GM12891 (cell line): ENCODE data around the gene MEST.

GRCh38 chr7:130491588-130492825 is at the start of gene MEST:
MEST (plus strand) TSS chr7:130492085.
- RRBS = 30% methylated on average over 24 of the region's 94 CpGs

DNA sequence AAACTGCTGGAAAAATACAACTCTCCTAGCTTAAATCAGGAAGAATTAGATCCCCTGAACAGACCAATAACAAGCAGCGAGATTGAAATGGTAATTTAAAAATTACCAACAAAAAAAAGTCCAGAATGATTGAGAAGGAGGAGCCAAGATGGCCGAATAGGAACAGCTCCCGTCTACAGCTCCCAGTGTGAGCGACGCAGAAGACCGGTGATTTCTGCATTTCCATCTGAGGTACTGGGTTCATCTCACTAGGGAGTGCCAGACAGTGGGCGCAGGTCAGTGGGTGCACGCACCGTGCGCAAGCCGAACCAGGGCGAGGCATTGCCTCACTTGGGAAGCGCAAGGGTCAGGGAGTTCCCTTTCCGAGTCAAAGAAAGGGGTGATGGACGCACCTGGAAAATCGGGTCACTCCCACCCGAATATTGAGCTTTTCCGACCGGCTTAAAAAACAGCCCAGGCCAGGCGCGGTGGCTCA is 85.2 kb downstream of the MEST start:
- RRBS = no CpG with 5 or more reads among the region's 21 CpGs

DNA sequence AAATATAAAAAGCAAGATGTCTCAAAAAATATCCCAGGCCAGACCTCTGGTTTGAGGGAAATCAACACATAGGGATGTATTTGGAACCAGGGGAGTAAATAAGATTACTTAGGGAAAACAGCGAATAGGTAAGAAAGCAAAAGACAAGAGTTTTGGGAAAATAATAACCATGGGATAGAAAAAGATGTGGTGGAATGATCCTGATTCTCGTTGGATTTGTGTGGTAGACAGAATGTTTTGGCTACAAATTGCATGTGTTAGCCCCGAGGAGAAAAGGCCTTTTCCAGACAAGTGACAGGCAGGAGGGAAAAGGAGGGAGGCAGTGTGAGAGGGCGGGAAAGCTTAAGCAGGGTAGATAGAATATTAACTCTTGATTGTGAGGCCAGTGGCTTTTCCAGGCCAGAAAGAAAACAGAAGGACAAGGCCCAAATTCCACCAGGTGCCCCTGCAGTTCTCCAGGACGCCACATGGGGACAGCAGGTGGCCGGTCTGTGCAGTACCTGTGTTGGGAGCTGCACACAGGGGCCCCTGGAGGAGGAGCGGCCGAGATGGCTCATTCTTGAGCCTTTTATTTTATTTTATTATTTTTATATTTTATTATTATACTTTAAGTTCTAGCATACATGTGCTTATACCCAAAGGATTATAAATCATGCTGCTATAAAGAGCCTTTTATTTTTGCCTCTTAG is 141.2 kb upstream of the KLF14 start:
- RRBS = no CpG with 5 or more reads among the region's 8 CpGs

DNA sequence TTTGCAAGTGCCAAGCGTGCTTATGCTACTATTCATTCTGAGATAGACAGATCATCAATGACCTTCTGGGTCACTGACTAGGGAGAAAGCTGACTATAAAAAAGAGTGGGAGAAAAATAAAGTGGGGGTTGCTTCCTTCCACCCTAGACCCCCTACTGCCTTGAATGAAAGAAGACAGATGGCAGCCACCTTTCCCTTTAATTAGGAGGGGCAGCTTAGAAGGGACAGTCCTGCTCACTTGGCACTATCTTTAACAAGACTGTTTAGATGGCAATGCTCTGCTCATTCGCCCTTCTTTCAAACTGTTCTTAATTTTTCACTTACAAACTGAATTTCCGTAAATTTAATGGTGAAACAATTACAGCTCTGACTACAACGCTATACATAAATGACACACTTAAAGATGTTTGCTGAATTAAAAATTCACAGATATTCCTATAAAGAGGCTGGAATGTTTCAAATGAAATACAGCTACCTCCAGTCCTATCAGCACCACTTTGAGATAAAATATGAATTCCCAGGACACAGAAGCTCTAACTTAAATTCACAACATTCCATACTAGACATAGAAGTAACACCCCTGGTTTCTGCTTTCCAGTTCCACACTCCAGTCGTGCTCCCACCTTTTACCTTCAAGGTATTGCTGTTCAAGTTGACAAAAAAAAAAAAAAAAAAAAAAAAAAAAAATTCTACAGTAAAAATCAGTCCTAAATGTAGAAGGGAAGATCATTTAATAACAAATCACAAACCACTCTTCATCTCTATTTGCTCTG is 206.0 kb upstream of the KLF14 start:
- RRBS = no CpG with 5 or more reads among the region's 5 CpGs

DNA sequence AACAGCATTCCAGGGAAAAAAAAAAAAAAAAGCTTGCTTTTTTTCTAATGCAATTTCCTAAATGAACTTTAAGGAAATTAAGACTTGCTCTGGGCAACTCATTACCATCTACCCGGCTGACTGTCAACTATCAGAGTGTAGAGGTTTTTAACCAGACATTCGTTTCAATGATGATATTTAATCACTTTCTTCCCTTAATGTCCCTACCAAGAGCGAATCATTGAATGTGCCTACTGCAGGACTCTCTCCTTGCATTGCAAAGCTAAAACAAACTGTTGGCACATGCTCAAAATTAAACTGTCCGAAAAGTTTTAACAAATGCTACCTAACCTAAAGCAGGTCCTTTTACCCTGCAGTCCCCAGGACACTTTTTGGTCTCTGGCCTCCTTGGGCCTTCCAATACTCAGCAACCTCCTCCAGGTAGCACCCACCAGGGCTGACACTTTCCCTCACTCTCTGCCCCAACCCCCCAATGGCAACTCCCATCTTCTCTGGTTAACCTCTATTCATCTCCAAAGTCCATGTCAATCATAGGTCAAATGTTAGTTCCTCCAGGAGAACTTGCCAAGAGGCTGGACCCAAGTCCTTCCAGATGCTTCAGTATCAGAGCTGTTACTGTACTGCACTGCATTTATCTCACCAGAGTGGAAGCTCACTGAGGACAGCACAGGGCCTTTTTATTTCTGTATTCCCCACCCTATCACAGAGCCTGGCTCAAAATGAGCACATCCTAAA is 294.8 kb upstream of the KLF14 start:
- RRBS = no CpG with 5 or more reads among the region's 4 CpGs

GRCh38 chr7:131042151-131043119 is 285.2 kb upstream of the MKLN1 start:
- RRBS = no CpG with 5 or more reads among the region's 8 CpGs

DNA sequence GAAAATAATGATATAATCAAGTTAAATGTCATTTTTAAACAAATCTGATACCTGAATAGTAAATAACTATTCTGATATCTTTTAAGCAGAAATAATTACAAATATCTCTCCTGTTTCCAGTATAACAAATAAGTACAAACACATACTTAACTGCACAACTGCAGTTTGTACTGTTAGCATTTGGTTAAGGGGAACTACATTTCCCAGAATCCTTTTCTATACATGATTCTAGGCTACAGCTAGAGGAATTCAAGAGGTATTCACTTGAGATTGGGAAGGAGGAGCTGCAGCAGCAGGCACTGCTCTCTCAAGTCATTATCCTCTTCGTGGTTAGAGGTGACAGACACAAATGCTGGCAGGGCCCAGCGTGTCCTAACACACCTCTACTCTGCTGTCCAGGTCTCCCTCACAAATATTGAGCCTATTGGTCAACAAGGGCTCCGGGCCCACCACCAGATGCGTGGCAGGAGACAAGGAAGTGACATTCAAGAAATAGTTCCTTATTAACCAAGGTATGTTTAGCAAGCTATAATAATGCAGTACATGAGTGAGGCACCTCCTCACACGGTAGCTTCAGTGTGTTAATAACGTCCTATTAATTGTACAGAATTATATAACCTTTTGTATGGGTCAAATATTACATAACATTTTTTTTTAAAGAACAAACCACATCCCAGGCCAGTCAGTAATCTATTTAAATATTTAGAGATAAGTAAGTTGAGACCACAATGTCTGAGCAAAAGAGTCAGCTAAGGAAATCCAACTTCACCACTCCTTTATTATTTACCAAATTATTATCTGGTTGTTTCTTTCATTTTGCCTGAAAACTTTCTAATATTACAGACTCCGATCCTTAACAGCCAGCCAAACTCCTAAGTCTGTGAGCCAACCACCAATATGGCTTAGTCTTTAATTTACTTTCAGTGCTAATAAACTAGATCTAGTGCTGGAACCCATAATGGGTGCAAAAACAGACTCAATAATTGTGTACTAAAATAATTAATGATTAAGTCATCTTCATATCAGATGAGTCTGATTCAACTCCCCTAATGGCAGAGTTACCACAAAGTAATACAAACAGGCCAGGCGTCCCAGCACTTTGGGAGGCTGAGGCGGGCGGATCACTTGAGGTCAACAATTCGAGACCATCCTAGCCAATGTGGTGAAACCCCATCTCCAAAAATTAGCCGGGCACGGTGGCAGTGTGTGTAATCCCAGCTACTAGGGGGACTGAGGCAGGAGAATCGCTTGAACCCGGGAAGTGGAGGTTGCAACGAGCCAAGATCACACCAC is 254.7 kb upstream of the MKLN1 start:
- RRBS = no CpG with 5 or more reads among the region's 16 CpGs

GRCh38 chr7:131082056-131083127 is 245.3 kb upstream of the MKLN1 start:
- RRBS = no CpG with 5 or more reads among the region's 12 CpGs

DNA sequence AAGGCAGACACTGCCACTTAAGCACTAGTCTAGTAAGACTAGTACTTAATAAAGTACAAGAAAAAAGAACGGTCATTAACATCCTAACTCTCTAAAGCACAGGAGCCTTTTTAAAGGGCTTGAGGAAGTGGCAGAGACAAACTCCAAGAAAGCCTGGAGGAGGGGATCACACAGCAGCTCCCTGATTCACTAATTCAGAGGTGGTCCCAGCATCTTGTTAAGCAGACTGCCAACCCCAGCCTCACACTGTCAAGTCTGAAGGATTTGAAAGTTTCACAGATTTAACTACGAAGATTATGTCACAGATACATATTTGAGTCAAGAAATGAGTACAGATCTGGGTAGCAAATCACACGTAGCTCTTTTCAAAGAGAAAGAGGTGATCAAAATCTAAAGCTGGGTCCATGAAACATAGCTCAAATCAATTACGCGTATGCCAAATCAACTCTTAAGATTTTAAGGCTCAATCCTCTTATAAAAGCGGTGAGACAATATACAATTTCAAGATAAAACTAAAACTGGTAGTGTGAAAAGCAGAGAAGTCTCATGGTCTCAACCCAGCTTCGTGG is 230.0 kb upstream of the MKLN1 start:
- RRBS = no CpG with 5 or more reads among the region's 7 CpGs

- RRBS = no CpG with 5 or more reads among the region's 12 CpGs
Observed at GRCh38 chr7:131110286-131111152, 217.2 kb upstream of the MKLN1 start.

GRCh38 chr7:131111153-131111813 is 216.4 kb upstream of the MKLN1 start:
- RRBS = no CpG with 5 or more reads among the region's 10 CpGs

- RRBS = no CpG with 5 or more reads among the region's 4 CpGs
Observed at GRCh38 chr7:131203119-131203732, 124.5 kb upstream of the MKLN1 start.

DNA sequence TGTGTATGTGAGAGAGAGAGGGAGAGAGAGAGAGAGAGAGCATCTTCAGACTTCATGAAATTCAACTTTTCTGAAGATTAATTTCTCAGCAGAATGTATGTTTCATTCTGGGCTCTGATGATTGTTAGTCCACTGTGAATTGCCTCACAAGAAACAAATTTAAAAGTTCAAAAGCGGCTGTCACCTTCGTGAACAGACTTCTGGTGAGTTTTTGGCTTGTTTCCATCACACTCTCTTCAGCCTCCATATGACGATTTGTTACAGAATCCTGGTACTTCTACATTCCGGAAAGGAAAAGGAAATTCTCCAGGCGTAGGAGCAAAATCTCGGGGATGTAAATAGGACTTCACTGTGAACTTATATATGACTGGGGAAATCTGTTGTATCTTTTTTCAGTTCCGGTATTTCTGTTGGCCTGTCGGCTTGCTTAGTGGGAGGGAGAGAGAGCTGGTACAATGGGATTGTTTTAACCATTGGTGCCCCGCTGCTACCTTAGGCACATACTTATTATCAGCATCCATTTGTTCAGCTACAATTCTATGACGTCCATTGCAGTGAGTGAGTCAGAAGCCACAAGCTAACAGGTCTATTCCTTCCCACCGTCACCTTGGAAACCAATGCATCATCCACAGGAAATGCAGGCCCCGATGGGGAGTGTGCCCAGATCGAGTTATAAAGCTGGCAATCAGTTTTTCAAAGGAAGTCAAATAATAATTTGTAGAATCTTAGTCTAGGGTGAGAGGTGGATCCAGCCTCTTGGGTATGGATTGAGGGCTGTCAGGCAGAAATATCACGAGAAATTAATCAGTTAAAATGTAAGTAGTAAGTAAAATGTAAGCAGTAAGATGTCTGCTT is 92.1 kb upstream of the MKLN1 start:
- RRBS = 94% methylated on average over 3 of the region's 14 CpGs

DNA sequence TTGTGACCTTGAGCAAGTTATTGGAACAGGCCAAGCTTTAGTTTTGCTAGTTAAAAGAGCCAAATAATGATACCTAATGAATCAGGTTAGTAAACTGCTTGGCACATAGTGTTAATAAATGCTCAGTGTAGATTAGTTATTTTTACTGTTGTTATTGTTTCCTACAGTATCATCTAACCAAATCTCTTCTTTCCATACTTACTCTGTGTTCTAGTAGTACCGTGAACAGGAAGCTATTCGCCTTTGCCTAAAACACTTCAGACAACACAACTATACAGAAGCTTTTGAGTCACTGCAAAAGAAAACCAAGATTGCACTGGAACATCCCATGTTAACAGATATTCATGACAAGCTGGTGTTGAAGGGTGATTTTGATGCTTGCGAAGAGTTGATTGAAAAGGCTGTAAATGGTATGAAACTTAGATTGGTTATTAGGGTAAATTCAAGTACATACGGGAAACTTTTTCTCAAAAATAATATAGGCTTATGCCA is 71.4 kb downstream of the MKLN1 start:
- RRBS = no CpG with 5 or more reads among the region's 4 CpGs

GRCh38 chr7:131498665-131499045 is 57.8 kb downstream of the PODXL start:
- RRBS = no CpG with 5 or more reads among the region's 2 CpGs

- RRBS = no CpG with 5 or more reads among the region's 21 CpGs
Observed at GRCh38 chr7:131506472-131507137, 49.8 kb downstream of the PODXL start.

GRCh38 chr7:131545916-131546450 is 10.4 kb downstream of the PODXL start:
- RRBS = no CpG with 5 or more reads among the region's 8 CpGs

DNA sequence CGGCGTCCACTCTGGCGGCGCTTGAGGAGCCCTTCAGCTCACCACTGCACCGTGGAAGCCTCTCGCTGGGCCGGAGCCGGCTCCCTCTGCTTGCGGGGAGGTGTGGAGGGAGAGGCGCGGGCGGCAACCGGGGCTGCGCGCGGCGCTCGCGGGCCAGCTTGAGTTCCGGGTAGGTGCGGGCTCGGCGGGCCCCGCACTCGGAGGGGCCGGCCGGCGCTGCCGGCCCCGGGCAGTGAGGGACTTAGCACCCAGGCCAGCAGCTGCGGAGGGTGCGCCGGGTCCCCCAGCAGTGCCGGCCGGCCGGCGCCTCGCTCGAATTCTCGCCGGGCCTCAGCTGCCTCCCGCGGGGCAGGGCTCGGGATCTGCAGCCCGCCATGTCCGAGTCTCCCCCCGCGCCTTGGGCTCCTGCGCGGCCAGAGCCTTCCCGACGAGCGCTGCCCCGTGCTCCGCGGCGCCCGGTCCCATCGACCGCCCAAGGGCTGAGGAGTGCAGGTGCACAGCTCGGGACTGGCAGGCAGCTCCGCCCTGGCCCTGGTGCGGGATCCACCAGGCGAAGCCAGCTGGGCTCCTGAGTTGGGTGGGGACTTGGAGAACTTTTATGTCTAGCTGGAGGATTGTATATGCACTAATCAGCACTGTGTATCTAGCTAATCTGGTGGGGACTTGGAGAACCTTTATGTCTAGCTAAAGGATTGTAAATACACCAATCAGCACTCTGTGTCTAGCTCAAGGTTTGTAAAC is 353.0 kb upstream of the PODXL start:
- RRBS = no CpG with 5 or more reads among the region's 64 CpGs

DNA sequence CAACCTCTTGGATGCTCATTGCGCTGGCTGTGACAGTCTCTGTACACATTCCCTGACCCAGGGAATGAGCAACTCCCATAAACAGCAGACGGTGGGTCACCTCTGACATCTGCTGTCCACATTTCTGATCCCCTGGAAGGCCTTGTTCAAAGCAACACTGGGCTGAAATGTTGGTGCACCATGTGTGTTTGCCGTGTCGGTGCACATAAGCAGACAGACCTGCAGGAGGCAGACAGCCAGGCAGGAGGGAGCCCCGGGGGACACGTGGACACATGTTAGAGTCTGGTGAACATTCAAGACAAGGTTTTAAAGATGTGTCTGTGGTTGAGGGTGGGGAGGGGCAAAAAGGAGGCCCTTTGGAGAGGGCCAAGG is 254.9 kb downstream of the PLXNA4 start:
- RRBS = no CpG with 5 or more reads among the region's 6 CpGs

- RRBS = 44% methylated on average over 2 of the region's 10 CpGs
Observed at GRCh38 chr7:132480501-132481064, 95.7 kb downstream of the PLXNA4 start.